Cardiac septum (tissue), 1 donor: ENCODE measurements around the genes S100Z and CRHBP.

DNA sequence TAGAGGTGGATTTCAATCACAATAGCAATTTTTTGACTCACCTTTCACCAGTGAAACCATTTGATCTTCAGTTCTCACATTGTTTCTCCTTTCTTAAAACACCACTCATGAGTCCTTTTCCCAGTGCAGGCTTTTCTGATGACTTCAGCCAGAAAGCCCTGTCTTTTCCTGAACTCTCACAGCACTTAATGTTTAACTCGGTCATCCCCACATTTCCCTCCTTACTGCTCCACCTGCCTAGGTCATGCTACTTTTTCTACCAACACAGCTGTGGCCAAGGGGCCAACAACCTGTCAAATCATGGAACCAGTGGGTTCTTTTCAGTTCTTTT, 37.9 kb downstream of the ARHGEF28 start:
- PRO-cap: no peak

- PRO-cap: no peak
These were observed 495.0 kb downstream of the ENC1 start for GRCh38 chr5:74145612-74145811.

GRCh38 chr5:74251010-74251648, 389.4 kb downstream of the ENC1 start:
- PRO-cap: bidirectional peak, plus-strand start at chr5:74251382, minus-strand start at chr5:74251216

DNA sequence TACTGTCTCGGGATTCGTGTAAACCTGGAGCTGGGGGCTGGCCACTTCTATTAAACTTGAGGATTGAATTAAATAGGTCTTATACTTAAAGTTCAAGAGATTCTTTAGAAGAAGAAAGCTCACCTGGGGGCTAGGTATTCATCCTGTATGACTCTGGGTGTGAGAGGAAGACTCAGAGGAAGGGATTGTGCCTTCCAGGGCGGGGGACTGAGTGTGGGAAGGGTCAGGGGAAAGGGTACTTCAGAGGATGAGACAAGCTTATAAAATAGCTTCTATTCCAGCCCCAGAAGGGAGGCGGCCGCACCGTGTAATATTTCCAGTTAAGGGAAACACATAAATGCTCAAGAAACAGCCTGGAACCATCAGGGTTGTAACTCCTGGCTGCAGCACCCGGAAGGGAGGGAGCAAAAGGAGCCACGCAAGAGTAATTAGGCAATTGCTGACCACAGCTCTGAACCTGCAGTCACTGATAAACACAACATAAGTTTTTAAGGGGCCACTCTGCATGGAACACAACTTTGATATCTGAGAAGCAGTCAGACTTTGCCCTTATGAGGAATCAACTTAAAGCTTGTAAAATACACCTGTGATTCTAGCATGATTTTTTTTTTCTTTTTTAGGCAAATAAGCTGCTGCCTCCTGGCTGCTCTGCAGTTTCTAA, 382.9 kb downstream of the ENC1 start:
- PRO-cap: no peak

DNA sequence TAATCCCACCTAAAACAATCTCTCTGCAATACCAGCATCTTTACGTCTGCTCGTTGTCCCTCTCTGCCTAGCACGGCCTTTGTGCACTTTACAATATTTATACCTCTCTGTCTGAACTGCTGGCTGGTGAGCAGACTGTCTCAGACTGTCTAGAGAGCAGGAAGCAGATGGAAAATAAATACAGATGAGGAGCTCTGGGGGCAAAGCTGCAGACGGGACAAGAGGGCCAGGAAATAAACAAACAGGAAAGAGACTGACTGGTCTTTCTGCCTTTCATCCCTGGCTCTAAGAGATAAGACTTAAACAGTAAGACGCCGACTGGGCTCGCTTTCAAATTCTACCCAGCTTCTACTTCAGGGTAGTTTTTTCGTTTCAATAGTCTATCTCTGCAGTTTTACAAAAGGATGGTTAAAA, 224.8 kb downstream of the ENC1 start:
- PRO-cap: no peak

DNA sequence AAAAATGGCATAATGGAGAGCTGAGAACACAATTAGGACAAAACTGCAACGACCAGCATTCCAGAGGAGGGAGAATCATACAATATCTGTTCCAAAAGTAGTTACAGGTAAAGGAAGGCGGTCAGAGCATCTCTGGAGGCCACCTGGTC, 749 bp downstream of the FAM169A start:
- PRO-cap: no peak

GRCh38 chr5:74877529-74878008, 11.4 kb upstream of the FAM169A start:
- PRO-cap: no peak

- PRO-cap: no peak
These were observed 69.1 kb upstream of the FAM169A start for GRCh38 chr5:74935137-74935743.

DNA sequence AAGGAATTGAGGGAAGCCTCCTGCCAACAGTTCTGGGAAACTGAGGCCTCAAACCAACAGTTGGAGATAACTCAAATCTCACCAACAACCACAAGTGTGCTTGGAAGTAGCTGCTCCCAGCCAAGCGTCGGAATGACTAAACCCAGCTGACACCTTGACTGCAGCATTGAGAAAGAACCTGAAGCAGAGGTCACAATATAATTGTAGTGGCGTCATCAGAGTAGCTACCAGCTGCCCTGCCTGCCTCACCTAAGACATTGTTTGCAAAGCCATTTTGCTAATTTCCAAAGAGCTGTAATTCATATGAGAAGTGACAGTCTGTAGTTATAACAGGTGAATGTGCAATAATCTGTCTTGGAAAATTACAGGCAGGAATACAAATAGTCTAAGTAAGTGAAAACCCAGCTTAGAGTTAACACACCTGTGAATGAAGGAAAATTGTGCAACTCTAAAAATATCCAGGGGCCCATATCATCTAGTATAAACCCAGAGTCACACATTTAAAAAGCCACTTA, 40.9 kb upstream of the ANKRD31 start:
- PRO-cap: no peak

GRCh38 chr5:75334226-75334661, 2.8 kb upstream of the HMGCR start:
- PRO-cap: unidirectional peak, plus-strand start at chr5:75334597

DNA sequence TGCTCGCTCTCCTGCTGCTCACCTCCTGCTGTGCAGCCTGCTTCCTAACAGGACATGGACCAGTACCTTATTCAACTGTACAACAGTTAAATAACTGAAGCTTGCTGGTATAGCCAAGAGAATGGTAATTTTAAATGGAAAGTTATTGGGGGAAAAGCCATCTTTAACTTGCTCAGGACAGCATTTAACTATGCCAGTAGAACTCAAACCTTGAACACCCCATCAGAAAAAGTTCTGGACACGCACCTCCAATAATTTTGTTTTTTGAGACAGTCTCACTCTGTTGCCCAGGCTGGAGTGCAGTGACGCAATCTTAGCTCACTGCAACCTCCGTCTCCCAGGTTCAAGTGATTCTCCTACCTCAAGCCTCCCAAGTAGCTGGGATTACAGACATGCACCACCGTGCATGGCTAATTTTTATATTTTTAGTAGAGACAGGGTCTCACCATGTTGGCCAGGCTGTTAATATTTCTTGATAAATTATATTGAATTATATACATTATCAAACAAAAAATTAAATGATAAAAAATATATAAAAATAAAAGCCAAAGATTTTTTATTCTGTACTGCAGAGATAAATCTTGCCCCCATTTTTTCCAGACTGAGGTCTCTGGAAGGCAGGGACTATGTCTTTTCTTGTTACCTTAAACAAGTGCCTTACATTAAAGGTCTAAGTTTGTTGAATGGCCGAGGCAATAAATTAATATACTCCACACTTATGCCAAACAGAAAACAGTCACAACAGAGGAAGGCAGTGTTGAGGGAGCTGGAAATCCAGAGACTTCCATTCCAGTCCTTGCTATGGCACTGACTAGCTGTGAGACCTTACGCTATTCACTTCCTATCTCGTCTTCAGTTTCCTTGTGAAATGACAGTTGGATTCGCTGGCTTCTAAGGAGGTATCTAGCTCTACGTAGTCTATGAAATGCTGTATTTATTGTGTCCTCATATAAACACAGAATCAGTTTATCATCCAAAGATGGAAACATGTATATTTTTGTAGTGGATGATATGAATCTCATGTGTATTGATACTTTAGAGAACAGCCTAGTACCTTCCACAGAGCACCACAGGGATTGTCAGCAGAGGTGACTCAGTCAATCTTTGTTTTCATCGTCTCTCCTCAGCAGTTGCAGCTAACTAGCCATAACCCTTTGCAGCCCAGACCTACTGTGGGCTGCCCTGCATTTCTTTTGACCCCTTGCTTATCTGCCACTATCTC, 28.2 kb downstream of the HMGCR start:
- PRO-cap: no peak

DNA sequence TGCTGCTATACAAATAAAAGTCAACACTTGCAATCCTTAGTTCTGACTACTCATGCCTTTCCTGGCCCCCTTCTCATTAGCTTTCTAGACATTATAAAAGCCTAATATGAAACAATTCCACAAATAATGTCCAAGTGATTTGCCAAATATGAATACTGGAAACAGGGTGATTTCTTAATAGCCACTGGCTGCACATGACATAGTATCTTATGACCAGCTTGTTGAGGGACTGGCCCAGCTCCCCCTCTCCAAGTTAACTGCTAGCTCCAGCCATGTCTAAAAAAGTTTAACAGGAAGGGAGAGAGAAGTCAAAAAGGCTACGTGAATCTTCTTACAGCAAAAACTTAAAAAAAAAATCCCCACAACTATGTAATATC, 1.5 kb downstream of the CERT1 start:
- PRO-cap: no peak

DNA sequence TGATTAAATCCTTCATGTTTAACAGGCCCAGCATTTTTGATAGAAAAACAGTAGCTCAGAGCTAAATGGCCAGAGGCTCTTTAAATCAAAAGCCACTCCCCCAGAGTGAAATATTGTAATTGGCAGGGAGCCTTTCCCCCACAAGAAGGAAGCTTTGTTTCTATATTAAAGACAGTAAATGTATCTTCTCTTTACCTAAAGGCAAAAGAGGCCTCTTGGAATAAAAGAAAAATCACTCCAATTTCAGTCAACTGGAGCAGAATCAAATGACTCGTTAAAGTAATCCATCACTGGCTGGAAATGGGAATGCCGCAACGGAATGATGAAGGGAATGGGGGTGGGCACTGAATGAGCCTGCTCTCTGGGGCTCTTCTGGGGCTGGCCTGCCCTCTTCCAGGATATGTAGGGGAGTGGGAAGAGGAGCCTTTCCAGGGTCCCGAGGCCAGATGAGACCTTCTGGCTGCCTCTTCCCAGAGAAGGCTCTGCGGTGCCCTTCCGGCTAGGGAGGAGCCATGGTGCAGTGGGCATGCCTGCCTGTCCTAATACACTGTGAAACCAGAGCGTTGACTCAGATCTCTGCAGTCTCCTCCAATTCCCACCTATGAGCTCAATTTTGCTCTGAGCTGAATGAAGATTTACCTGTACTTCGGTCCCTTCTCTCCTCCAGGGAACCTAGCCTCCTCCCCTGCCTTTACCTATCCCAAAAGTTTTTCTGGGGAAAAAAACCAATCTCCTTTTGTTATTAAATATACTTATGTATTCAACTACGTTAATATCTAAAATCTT, 45.3 kb downstream of the ANKDD1B start:
- PRO-cap: bidirectional peak, plus-strand start at position 579 of the sequence, minus-strand start at position 448 of the sequence

DNA sequence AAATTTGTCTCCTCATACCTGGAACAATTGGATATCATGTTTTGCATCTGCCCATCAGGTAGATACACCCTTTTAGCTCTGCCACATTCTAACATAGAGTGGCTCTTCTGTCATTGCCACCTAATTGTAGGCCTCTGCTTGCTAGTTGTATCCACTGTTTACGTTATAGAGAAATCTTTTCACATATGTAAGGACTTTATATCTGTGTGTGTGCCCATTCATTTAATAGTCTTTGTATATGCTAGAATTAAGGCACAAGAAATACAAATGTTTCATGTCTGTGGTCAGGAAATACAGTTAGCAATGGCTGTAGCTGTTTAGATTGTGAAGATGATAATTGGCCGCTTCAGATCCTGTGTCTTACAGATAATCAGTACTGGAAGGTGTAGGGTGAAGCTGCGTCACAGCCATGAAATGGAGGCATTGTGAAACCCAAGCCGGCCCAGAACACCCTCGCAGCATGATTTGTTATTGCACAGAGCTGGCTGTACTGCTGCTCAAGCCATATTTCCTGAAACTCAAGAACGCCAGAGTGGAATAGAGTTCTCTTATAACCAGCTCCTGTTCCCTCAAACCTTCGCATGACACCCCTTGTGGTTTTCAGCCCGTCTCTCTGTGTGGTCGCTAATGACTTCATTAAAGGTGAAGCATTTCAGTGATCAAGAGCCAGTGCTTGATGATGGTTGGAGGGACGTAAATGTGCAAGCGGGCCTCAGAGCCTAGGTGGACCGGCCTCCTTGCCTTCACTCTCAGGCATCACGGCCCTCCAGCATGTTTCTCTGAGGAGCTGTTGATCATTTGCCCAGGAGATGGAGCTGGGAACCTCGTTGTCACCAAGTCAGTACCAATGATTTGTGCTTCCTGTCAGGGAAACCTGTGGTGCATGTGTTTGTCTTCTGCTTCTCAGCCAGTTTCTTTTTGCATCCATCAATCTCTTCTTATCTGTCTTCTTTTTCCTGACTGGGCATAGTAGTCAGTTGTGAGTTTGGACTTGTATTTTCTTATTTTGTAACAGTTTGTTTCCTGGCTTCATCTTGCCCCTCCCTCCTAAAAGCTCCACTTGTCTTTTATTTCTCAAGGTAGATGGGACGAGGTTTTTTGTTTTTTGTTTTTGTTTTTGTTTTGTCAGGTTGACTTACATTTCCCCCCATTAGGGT, 80.1 kb downstream of the F2RL2 start:
- PRO-cap: no peak

- PRO-cap: no peak
These were observed 56.6 kb downstream of the F2RL2 start for GRCh38 chr5:76566703-76566974.

- PRO-cap: no peak
These were observed 8.5 kb upstream of the F2RL2 start for GRCh38 chr5:76631641-76632167.

GRCh38 chr5:76819486-76820407, 917 bp downstream of the F2RL1 start:
- PRO-cap: bidirectional peak, plus-strand start at chr5:76819792, minus-strand start at chr5:76819574; unidirectional peak, minus-strand start at chr5:76820167

GRCh38 chr5:76849847-76850408, at the start of gene S100Z:
Gene S100Z, plus strand, starts transcription at chr5:76850014.
- PRO-cap: no peak

DNA sequence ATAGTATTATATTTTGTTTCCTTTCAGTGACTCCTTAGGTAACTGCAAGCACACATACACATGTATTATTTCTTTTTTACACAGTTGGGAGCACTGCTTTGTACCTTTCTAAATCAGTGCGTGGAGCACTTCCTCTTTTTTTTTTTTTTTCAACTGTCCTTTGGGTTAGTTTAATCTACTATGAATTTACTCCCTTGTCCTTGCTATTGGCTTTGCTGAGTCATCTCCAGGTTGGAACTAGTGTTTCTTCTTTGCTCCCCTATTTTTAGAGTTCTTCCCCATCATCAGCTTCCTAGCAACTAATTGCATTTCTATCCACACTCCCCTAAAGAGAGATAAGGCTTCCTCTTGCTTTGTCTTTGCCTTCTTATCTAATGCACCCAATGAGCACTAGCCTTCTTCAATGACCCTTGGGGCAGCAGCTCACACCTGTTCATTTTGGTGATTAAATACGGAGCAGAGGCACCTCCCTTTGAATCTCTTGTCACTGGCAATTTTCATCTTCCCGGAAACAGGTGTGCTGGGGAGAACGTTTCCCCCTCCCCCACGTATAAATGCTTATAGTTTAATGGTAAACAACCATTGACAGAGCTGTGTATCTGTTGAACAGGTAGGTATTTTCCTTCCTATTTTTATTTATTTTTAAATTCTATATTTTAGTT, 24.4 kb downstream of the S100Z start:
- PRO-cap: no peak

DNA sequence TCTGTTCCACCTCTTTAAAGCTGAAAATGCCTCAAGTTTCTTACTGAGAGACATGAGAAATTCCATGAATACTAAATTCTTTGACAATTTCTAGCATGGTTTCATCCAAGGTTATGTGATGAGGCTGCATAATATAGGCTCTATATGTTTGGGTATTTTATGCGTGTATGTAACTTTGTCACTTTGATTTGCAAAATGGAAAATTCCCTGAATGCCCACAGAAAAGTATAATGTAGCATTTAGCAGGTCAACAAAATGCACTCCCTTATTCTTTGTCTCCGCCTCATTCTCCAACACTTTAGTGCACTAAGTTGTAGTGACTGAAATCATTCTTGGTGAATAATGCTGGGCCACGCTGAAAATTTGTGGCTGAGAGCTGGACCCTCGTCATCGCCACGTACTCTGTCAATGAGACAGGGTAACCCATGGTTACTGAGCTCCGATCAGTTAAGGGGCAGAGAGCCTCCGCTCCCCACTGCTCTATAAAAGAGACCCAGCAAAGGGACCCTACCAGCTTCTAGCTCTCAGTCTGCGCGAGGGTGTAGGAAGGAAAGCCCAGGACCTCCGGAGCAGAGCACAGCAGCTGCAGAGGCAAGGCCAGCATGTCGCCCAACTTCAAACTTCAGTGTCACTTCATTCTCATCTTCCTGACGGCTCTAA, at the start of gene CRHBP:
Gene CRHBP (plus strand): TSS at position 513 of the 660 bp plus-strand sequence.
- PRO-cap: unidirectional peak, plus-strand start at position 324 of the sequence; unidirectional peak, plus-strand start at position 513 of the sequence